ENCODE measurements around the gene MAGEF1.

GRCh38 chr3:184332271-184333352 is 4.8 kb upstream of the FAM131A start:
- PRO-cap, 8 experiments = peak in 4 of 8 experiments; most common plus-strand start chr3:184333002 (in 2)

- PRO-cap, 8 experiments = peak in 6 of 8 experiments; most common plus-strand start chr3:184334762 (in 6); most common minus-strand start chr3:184334489 (in 1)
Measured at GRCh38 chr3:184334198-184335392, 2.8 kb upstream of the FAM131A start.

GRCh38 chr3:184351221-184352585 is 9.7 kb downstream of the CLCN2 start:
- PRO-cap, 8 experiments = no peak in any of the 8 experiments

DNA sequence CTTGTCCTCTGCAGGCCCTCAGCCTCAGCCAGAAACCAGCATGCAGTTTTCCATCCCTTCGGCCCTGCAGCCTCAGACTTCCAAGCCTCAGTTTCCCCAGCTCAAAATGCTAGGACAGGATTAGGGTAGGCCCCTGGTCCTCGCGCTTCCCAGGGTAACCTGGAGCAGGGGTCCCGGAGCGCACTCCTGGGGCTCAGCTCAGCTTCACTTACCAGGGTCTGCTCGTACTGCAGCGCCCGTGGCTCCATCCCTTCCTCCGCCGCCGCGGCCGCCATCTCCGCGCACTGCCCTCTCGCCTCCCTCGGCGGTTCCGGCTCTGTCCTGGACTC is 236 bp downstream of the CLCN2 start:
- PRO-cap, 8 experiments = no peak in any of the 8 experiments

DNA sequence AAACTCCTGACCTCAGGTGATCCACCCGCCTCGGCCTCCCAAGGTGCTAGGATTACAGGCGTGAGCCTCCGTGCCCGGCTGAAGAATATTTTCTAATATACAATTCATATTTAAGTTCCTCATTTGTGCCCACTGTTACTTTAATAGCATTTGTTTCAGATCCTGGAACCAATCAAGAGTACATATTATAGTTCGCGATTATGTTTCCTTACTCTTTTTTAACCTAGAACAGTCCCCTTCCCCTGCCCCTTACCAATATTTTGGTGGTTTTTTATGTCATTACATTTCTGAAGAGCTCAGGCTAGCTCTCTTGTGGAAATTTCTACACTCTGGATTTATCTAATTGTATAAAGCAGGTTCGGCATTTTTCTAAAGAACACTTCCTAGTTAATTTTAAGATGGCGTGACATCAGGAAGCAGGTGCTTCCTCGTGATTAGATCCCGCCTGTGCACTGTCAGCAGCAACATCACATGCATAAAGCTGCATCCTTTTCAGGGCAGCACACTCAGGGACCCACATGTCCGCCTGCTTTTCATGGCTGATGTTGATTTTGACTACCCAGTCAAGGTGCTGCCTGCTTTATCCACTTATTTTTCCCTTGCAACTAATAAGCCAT is 88.7 kb upstream of the EPHB3 start:
- PRO-cap, 8 experiments = no peak in any of the 8 experiments

- PRO-cap, 8 experiments = no peak in any of the 8 experiments
Measured at GRCh38 chr3:184565578-184566173, 4.1 kb downstream of the EPHB3 start.

DNA sequence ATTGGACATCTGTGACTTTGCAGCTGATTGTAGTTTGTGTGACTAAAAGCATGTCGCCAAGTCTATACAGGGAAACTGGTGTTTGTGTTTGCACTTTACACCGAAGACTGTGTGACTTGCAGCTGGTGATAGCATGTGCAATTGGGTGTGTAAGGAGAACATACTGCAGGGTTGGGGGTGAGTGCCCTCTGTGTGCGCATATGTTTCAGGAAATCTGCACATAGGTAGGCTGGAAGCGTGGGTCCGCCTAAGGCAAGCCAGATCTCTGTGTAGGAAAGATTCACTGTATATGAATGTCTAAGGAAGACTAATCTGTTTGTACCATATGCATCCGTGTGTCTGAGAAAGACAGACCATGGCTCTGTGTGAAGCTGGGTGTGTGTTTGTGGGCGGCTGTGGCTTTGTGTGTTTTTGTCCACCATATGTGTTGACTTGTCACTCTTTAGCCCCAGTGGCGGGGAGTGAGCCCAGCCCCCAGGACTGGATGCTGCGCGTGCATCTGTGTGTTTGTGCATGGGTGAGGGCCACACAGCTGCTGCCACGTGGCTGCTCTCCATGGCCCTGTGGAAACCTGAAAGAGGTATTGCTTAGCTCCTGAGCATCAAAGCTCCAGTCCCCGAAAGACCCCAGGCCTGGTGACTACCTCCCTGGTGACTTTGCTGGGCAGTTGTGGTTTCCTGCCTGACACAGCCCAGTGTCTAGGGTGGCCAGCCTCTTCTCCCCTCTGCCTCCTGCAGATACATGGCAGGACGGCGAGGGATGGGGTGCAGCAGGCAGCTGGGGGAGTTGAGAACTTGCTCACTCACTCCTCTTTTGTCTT is 6.2 kb downstream of the EPHB3 start:
- PRO-cap, 8 experiments = no peak in any of the 8 experiments

GRCh38 chr3:184678892-184679529 is 32.9 kb downstream of the MAGEF1 start:
- PRO-cap, 8 experiments = no peak in any of the 8 experiments

DNA sequence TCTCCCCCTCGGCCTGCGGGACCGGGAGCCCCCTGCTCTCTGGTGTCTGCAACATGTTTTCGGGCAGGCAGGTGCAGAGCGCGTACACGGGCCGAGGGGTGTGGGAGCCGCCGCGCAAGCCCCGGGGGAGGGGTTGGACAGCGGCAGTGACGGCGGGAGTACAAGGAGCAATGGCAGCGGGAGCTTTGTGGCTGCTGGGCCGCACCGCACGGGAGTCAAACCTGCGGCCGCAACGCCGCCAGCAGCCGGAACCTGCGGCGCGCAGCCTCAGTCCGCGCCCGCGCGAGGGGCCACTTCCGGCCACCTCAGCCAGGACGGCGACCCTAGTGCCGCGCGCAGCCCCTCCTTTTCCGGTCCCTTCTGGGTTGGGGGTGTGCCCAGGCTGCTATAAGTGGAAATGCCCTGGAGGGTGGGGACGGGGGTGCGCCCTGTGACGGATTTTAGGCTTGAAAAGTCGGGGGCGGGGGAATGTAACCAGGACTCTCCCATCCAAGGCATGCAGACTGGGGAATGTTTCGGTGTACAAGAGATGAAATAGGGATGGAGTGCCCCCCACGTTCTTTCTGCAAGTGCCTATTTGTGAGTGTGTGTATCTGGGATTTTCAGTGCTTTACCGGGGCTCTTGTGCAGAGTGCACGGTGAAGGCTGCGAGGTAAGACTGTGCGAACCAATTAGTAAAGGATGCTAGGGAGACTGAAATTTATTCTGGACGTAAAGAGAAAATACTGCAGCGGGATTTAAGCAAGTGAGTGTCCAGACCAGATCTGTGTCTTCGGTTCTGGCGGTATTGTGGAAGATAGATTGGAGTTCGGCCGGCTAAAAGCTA is at the start of gene MAGEF1:
Gene MAGEF1, minus strand, starts transcription at position 298 of the 826 bp plus-strand sequence.
- PRO-cap, 8 experiments = peak in 8 of 8 experiments; most common plus-strand start position 146 of the sequence (in 2); most common minus-strand start position 254 of the sequence (in 7)

DNA sequence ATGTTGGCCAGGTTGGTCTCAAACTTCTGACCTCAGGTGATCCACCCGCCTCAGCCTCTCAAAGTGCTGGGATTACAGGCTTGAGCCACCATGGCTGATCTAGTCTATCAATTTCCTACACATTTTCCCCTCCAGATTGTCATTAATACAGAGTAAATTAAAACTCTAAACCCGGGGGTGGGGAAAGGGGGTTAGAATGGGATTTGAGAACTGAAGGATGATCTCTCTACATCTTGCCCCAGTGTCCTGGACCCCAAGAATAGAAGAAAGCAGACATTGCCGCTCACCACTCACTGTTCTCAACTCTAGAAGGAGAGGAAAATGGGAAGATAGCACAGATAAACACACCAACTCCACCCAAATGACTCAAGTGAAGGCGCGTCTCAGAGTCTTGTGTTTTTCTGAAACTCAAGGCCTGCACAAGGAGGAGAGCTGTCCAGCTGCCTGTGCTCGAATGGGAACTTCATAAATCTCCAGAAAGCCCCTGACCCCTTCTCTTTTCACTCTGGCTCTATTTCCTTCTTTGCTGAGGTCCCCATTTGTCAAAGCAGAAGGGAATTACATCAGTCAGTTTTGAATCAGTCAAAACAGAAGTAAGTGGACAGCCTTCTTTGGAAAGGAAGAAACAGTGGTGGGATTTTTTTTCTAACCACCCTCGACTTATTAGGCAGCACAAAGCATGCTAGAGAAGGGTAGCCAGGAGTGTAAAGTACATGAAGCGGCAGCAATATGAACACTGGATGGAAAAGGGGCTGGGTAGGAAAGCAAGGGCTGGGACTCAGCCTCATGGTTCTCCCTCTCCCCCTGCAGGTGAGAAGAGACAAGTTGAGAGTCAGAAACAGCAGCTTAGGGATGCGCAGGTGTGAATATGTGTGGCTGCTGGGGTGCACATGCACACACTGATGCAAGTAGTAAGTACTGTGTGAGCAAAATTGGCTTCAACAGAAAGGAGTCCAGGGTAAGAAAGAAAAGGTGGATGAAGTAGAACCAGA is 36.4 kb upstream of the MAGEF1 start:
- PRO-cap, 8 experiments = no peak in any of the 8 experiments

DNA sequence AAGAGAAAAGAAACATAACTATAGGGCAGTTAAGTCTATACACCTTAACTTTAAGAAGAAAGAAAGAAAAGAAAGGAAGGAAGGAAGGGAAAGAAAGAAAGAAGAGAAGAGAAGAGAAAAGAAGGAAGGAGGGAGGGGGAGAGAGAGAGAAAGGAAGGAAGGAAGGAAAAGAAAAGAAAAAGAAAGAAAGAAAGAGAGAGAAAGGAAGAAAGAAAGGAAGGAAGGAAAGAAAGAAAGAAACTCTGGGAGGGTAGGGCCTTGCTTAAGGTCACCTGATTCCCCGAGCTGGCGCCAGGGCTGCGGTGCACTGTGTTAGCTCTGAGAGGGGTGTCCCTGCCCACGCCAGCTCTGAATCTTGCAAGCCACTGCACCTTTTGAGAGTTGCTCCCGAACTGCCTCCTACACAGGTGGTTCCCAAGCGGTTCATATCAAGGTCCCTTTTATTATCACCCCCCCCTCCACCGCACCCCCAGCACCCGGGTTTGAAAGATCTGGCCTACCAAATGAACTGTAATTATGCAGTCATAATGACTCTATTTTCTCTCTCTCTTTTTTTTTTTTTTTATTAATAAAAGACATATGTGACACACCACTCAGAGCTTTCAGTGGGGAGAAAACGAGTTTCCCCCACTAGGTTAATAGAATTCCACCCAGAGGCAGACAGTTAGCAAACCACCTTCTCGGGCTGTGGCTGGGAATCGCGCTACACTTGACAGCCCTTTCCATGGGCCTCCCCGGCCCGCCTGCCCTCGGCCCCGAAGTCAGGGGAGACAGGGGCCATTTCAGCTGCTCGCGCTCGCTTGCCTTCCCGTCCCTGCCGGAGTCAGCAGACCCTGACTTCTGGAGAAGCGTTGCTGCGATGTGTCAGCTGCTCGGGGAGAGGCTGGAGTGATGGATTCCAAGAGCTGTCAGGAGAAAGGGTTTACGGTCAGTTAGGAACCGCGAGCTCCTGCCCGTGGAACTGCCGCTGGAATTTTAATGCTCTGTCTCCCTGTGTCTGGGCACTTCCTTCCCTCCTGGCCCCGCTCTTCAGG is 38.9 kb upstream of the VPS8 start:
- PRO-cap, 8 experiments = no peak in any of the 8 experiments

DNA sequence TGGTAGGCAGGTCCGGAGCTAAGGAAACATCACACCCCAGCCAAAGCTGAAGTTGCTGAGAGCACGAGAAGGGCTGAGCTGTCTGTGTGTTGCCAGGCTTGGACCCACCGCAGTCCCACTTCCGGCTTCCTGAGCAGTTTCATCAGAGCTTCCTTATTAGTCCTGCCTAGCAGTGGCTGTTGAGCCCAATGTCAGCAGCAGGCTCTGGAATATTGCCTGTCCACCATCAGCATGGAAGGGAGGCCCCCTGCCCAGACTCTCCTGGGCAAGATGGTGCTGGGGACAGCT is 25.3 kb upstream of the VPS8 start:
- PRO-cap, 8 experiments = no peak in any of the 8 experiments

DNA sequence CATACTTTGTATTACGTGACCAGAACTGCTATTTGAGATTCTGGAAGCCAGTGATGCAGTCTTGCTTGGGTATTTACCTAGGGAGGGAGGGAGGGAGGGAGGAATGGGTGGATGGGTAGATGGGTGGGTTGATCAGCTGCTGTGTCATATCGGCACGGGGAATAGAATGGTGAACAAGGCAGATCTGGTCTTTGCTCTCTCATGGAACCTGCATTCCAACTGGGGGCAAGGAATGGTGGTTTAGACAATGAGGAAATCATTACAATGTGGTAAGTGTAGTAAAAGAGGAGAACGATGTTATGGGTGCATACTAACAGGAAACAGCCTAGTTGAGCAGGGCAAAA is 5.2 kb downstream of the VPS8 start:
- PRO-cap, 8 experiments = no peak in any of the 8 experiments

GRCh38 chr3:184822060-184822519 is 10.1 kb downstream of the VPS8 start:
- PRO-cap, 8 experiments = no peak in any of the 8 experiments

DNA sequence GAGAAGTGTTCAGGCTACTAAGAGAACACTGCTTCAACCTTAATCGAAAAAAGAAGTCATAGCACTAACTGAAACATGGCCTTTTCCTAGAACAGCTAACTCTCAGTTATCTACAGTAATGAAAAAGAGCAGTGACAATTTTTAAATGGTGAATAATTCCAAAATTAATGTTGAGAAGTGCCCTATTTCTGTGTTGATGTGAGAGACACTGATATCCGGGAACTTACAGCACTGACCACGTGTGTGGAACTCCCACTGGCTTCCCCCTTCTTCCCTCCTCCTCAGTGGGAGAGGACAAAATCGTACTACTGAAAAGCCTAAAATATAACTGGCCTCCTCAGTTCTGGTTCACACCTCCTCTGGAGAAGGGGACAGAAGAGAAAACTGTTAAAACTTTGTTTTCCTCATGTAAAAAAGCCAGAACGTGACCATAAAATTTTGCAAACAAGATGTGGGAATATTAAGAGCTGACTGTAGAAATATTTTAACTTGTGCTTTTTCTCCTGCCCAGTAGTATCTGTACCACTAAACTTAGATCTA is 74.5 kb downstream of the C3orf70 start:
- PRO-cap, 8 experiments = no peak in any of the 8 experiments

DNA sequence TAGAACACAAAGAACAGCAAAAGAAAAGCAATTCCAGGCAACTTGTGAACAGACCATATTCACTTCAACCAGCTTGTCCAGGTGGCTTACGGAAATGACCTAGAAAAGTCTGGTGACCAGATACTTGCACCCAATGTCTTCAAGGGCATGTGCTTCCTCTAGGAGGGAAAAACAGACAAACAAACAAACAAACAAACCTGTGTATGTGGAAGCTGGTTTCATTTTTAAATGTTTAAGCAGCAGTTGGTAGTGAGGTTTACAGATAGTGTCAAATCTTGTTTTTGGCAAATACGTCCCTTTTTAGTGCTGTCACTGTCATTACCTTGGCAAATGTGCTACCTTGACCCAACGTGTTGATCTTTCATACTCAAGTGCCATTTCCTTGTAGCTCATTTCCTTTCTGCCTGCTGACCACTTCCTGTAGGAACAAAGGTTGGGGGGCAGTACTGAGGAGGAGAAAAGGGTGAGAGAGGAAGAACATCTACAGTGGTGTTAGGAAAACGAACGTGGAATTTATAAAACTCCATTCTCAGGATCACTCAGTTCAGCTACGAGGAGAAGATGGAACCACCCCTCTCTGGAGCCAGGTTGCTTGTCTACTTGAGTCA is 15.7 kb downstream of the TMEM41A start:
- PRO-cap, 8 experiments = no peak in any of the 8 experiments

- PRO-cap, 8 experiments = no peak in any of the 8 experiments
Measured at GRCh38 chr3:185496492-185497468, 2.1 kb downstream of the TMEM41A start.

DNA sequence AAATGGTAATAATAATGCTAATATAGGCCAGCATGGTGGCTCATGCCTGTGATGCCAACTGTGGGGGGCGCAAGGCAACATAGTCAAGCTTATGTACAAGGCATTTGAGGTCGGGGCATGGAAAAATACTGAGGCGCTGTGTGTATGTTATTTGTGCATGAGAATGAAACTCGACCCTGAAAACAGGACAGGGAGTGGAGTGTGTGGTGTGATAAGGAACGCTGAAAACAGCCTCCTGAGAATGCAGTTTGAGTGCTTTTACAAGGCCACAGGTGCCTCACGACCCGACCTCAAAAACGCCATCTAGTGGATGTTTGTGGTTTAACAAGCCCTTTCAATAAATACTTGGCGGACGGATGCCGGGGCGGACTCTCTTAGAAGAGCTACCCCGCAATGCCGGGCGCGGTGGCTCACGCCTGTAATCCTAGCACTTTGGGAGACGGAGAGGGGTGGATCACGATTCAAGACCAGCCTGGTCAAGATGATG is 6.6 kb upstream of the LIPH start:
- PRO-cap, 8 experiments = no peak in any of the 8 experiments

DNA sequence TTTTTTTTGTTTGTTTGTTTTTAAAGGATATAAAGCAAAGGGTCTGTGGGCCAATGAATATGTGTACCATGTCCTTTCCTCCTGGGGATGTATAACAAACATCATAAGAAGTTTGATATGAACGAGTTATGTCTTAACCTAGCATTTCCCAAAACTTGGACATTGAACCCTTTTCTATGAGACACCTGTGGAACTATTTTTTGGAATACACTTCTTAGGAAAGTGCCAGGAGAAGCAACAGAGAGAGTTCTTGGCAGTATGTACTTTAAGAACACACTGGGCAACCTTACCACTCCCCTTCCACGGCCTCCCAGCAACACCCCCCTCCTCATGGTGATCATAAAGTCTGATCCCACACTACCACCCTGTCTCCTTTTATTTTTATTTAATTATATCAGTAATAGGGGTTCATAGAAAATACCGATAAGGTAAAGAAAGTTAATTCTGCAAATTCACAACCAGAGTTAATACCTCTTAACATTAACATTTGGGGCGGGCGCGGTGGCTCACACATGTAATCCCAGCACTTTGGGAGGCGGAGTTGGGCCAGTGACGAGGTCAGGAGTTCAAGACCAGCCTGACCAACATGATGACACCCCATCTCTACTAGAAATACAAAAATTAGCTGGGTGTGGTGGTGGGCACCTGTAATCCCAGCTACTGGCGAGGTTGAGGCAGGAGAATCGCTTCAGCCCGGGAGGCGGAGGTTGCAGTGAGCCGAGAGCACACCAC is 48.2 kb downstream of the SENP2 start:
- PRO-cap, 8 experiments = peak in 4 of 8 experiments; most common plus-strand start position 529 of the sequence (in 4)

DNA sequence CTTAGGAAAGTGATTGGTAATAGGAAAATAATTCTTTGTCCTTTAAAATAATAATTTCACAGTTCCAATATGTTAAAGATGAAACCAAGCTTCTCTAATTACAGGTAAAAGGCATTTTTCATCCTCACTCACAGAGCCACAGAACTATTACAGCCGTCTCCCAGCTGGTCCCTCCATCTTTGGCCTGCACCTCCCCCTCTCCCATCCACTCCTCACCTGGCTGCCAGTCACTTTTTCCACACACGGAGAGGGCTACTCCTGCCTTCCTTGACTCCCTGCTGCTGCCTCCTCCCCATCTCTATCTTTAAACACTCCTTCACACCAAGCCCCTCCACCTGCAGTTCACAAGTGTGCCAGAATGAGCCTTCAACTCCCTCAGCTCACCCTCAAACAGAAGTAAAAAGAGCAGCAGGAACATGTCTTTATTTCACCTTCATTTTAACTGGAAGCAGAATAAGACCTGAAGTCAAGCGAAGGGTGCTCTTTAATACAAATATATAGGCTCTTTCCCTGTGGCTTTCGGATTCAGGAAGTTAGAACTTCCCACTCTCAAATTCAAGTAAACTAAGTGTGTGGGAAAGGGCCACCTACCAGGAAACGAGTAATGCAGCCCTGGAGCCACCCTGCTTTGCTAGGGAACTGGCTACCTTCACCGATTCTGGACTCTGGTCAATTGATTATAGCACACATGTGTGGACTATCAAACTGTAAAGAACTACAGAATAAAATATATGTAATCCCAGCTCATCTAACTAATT is 116.5 kb downstream of the SENP2 start:
- PRO-cap, 8 experiments = no peak in any of the 8 experiments